Right atrium auricular region (tissue), 2 donors: Measurements from ENCODE around the genes PALD1, TBATA and CDH23.

- PRO-cap: no peak
- RAMPAGE, long total RNA, 2 experiments: no peak in any of the 2 experiments
These were observed 30.1 kb downstream of the TSPAN15 start for GRCh38 chr10:69481274-69481770.

- PRO-cap: unidirectional peak, plus-strand start at chr10:69684537
- RAMPAGE, long total RNA, 2 experiments: no peak in any of the 2 experiments
These were observed 54.4 kb downstream of the FAM241B start for GRCh38 chr10:69684026-69685209.

DNA sequence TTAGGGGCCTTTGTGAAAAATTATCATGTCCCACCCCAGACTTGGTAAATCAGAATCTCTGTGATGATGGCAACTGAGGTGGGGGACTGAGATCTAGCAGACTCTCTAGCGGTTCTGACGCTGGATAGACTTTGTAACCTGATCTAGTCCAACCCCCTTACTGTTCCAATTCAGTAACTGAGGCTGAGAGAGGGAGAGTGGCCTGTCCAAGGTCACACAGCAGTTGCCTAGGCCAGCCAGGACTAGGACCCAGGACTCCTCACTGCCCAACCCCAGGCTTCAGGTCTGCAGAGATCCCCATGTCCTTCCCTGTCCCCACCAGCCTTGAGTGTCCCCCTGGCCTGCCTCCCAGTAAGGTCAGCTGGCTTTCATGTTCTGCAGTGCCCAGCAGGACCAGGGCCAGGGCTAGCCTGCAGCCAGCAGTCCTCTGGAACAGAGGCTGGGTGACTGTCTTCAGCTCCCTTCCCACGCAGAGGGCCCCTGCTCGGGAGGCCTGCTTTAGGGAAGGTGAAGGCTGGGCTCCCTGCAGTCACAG, 71.6 kb upstream of the COL13A1 start:
- PRO-cap: no peak
- RAMPAGE, long total RNA, 2 experiments: no peak in any of the 2 experiments

- PRO-cap: no peak
- RAMPAGE, long total RNA, 2 experiments: no peak in any of the 2 experiments
These were observed 4.0 kb upstream of the TYSND1 start for GRCh38 chr10:70150102-70151292.

GRCh38 chr10:70255537-70256296, 22.5 kb upstream of the PPA1 start:
- PRO-cap: no peak
- RAMPAGE, long total RNA, 2 experiments: no peak in any of the 2 experiments

GRCh38 chr10:70325053-70325733, 41.4 kb upstream of the NPFFR1 start:
- PRO-cap: no peak
- RAMPAGE, long total RNA, 2 experiments: no peak in any of the 2 experiments

- PRO-cap: no peak
- RAMPAGE, long total RNA, 2 experiments: start-site peak on the plus strand in 1 of 2 experiments, at chr10:70422671-70422682 at its widest, 19 reads per replicate
These were observed 18.6 kb downstream of the EIF4EBP2 start for GRCh38 chr10:70422461-70423110.

GRCh38 chr10:70433542-70434086, 7.9 kb downstream of the NODAL start:
- PRO-cap: no peak
- RAMPAGE, long total RNA, 2 experiments: no peak in any of the 2 experiments

DNA sequence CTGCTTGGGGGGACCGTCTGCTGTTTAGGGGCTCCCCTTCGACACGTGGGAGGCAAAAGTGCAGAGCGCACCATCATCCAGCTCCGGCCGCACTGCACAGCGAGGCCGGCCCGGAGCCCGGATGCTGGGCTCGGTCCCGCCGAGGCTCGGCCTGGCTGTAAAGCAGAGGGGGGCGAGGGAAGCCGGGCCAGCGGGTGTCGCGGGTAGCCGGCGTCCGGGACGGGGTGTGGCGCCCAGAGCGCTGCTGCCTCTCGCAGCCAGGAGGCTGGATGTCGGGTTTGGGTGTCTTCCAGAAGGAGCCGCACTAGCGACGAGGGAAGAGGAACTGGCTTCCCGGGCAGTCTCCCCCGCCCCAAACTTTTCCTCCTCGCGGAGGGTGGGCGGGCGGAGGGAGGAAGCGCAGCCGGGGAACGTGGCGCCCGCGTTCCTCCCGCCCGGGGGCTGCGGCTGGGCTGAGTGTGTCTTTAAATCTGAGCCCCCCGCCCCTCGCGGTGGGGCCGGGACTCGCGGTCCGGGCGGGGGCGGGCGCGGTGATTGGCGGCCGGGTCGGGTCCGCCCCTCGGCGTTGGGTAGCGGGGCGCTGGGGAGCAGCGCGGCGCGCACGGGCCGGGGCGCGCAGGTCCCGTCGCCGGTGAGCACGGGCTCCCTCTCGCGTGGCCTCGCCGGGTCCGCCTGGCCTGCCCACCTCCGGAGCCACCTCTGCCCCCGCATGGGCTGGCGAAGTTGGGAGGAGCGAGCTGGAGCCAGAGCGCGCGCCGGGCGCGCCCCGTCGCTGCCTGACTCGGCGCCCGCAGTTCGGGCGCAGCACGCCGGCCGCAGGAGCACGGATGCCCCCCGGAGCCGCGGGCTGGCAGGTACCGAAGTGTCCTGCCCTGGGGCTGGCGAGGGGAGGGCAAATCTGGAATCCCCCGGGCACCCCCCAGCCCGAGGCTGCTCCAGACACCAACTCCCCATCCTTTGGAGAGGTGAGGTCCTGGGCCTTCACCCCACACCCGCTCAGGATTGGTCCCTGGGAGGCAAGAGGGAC, at the start of gene PALD1:
TSS of gene PALD1 (plus strand) at position 562 of the 1,027 bp plus-strand sequence.
- PRO-cap: bidirectional peak, plus-strand start at position 292 of the sequence, minus-strand start at position 159 of the sequence; bidirectional peak, plus-strand start at position 602 of the sequence, minus-strand start at position 466 of the sequence; bidirectional peak, plus-strand start at position 793 of the sequence, minus-strand start at position 711 of the sequence
- RAMPAGE, long total RNA, 2 experiments: no peak in any of the 2 experiments

- PRO-cap: no peak
- RAMPAGE, long total RNA, 2 experiments: no peak in any of the 2 experiments
These were observed 43.5 kb downstream of the ADAMTS14 start for GRCh38 chr10:70715844-70716196.

DNA sequence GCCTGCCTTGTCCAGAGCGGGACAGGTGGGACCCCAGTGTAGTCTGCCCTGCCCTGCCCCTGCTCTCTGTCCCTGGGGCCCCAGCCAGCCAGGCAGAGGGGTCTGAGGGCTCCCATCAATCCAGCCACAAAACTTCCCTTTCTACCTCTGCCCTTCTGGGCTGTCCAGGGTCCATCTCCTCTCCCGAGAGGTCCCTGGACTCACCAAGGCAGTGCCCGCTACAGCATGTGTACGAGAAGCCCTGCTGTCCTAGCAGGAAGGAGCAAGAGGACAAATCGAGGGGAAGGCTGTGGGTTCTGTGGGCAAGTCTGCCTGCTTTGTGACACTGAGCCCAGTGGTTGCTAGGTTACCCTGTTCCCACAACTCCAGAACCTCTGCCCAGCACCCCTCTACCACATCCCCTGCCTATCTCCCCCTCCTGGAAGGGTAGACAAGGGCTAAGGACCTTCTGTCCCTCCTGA, at the start of gene TBATA:
TSS of gene TBATA (minus strand) at position 297 of the 461 bp plus-strand sequence.
- PRO-cap: no peak
- RAMPAGE, long total RNA, 2 experiments: no peak in any of the 2 experiments

DNA sequence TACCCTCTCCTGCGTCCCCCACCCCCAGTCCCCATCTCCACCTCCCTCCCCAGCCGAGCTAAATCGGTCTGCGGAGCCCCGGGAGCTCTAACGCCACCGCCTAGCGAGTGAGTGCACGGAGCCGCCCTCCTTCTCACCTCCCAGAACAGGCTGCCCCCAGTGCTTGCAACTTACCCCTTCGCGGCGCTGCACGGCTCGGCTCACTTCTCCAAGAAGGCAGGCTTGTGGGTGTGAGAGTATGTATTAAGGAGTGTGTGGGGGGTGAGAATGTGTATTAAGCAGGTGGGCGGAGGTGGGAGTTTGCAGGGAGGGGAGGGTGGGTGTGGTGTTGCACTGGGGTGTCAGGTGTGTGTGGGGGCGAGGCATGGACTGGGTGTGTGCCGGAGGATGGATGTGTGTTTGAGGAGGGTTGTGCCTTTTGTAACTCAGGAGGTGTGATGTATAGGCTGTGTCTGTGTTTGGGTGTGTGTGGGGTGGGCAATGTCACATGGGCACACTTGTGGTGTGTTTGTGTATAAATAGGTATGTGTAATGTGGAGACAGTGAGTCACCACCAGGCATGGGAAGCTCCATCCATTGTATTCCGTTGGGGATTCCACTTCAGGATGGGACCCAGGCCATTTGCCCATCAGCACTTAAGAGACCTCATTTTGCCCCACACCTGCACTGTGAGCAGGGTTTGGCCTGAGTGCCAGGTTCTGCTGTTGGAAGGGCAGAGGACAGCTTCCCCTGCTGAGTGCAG, 5.6 kb downstream of the UNC5B start:
- PRO-cap: no peak
- RAMPAGE, long total RNA, 2 experiments: start-site peak on the minus strand in 2 of 2 experiments, centred at positions 215 to 434 of the sequence, 14 to 28 reads per replicate

GRCh38 chr10:71300586-71301354, 18.3 kb upstream of the SLC29A3 start:
- PRO-cap: no peak
- RAMPAGE, long total RNA, 2 experiments: no peak in any of the 2 experiments

- PRO-cap: unidirectional peak, plus-strand start at chr10:71396927
- RAMPAGE, long total RNA, 2 experiments: start-site peak on the plus strand in 1 of 2 experiments, at chr10:71396920-71396950 at its widest, 18 reads per replicate
These were observed at the start of gene CDH23 for GRCh38 chr10:71395871-71397069. Gene CDH23 (plus strand): TSS chr10:71396920.

GRCh38 chr10:71475514-71476132, 78.9 kb downstream of the CDH23 start:
- PRO-cap: no peak
- RAMPAGE, long total RNA, 2 experiments: no peak in any of the 2 experiments

DNA sequence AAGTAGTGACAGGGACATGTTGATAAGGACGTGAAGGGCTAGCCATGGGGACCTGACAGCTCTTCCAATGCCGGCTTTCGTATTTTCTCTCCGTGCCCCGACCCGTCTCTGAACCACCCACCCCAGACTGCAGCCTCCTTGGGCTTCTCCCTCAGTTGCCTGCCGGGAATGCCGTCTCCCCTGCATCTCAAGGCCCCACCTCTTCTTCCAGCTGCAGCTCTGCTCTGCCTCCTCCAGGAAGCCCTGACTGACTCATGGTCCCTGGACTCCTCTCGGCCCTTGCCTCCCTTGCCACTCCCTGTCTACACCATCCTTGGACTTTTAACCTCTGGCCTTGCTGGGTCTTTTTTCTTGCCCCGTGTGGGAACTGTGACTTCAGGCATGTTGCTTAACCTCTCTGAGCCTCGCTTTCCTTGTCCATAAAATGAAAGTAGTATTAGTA, 56.3 kb downstream of the C10orf105 start:
- PRO-cap: no peak
- RAMPAGE, long total RNA, 2 experiments: no peak in any of the 2 experiments

GRCh38 chr10:71750983-71751533, 22.3 kb downstream of the VSIR start:
- PRO-cap: no peak
- RAMPAGE, long total RNA, 2 experiments: no peak in any of the 2 experiments

DNA sequence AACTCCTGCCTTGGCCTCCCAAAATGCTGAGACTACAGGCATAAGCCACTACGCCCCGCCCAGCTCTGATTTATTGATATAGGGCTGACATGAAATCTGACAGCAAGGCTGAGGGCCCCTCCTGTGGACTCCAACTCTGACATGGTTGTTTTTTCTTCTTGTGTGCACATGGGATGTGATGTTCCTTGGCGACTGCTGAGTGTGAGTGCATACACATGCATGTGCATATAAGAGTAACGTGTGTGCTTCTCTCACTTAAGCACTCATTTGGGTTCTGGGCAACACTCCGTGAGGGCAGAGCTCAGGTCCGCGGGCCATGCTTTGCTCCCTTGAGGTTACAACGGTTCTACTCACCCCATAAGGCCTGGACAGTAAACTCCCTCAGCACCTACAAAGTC, 33.5 kb upstream of the VSIR start:
- PRO-cap: no peak
- RAMPAGE, long total RNA, 2 experiments: no peak in any of the 2 experiments

- PRO-cap: no peak
- RAMPAGE, long total RNA, 2 experiments: no peak in any of the 2 experiments
These were observed 31.5 kb downstream of the PSAP start for GRCh38 chr10:71819434-71820166.

GRCh38 chr10:71851644-71852128, 635 bp upstream of the PSAP start:
- PRO-cap: no peak
- RAMPAGE, long total RNA, 2 experiments: no peak in any of the 2 experiments